ENCODE data around the genes IL9 and BRD8.

- PRO-cap: no peak
- RAMPAGE, long total RNA, 5 experiments: start-site peak on the plus strand in 1 of 5 experiments, at chr5:134924504-134924729 at its widest, 10 reads per replicate
- RRBS: no CpG with 5 or more reads among the region's 4 CpGs
Observed at GRCh38 chr5:134924426-134924717, 19.4 kb downstream of the PCBD2 start.

- PRO-cap: no peak
- RAMPAGE, long total RNA, 5 experiments: no peak in any of the 5 experiments
- RRBS: 28% methylated on average over 43 of the region's 52 CpGs
Observed at GRCh38 chr5:135028627-135029091, 5.4 kb downstream of the PITX1 start.

GRCh38 chr5:135037617-135038299 lies 3.7 kb upstream of the PITX1 start:
- PRO-cap: unidirectional peak, plus-strand start at chr5:135037744; unidirectional peak, plus-strand start at chr5:135038038; unidirectional peak, plus-strand start at chr5:135038081
- RAMPAGE, long total RNA, 5 experiments: no peak in any of the 5 experiments
- RRBS: 39% methylated on average over 4 of the region's 13 CpGs

GRCh38 chr5:135053797-135054657 lies 20.0 kb upstream of the PITX1 start:
- PRO-cap: no peak
- RAMPAGE, long total RNA, 5 experiments: no peak in any of the 5 experiments
- RRBS: no CpG with 5 or more reads among the region's 12 CpGs

GRCh38 chr5:135895678-135896153 lies at the start of gene IL9:
TSS of gene IL9 (minus strand) at chr5:135895841.
- PRO-cap: no peak
- RAMPAGE, long total RNA, 5 experiments: no peak in any of the 5 experiments
- RRBS: no CpG with 5 or more reads among the region's 7 CpGs

DNA sequence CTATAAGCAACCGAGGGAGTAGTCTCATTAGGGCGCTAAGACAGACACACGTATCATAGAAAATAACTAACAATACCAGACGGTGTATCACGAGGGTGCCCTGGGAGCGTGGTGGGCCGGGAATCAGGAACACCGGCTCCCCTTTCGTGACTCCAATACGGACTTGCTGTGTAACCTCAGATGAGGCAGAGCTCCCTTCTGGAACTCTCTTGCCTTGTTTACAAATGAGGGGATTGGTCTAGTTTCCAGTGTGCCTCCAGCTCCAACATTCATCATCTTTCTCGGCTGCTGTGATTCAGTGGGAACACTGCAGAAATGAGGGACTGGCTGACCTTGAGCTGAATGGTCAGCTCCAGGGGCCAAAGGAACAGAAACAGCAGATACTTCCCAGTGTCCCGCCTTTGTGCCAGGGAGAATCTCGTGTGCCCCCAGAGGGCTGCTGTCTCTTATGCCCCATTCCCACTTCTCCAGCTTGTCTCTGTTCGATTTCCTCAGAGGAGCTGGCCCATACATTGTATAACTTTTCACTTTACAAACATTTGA lies 22.6 kb upstream of the TGFBI start:
- PRO-cap: no peak
- RAMPAGE, long total RNA, 5 experiments: no peak in any of the 5 experiments
- RRBS: no CpG with 5 or more reads among the region's 14 CpGs

DNA sequence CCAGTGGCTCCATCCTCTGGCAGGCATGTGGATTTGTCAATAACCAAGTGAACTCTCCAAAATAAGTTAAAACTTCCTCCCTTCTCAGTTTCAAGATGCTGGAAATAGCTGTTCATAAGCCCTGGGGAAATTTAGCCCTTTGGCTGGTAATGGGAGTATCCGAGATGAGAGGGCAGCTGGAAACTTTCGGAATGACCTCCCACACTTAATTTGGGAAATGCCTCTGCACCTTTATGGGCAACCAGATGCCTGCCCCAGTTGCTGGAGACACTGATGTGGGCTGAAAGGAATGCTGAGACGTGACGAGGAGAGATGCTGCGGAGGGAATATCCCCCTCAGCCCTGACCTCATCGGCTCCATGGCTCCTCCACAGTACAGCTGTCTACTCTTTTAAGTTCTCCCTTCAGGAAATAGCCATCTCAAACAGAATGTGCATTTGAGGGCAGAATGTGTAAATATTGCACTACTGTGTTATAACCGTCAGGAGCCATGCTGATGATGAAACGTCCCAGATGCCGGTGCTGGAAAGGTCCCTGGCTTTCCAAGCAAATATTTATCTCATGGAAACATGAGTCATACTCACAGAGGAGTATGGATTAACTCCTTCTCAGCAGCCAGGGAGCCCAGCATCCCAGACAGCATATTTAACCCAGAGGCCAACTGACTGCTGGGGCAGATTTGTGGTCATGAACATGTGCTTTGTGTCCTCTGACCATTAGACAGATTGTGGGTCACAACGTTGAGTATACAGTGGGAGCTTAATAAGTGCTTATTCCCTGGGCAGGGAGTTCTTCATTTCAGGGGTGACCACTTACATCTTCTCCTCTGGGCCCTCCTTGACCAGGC lies 29.6 kb downstream of the TGFBI start:
- PRO-cap: no peak
- RAMPAGE, long total RNA, 5 experiments: no peak in any of the 5 experiments
- RRBS: no CpG with 5 or more reads among the region's 10 CpGs

GRCh38 chr5:136132021-136132520 lies 574 bp upstream of the SMAD5 start:
- PRO-cap: no peak
- RAMPAGE, long total RNA, 5 experiments: no peak in any of the 5 experiments
- RRBS: no CpG with 5 or more reads among the region's 8 CpGs

DNA sequence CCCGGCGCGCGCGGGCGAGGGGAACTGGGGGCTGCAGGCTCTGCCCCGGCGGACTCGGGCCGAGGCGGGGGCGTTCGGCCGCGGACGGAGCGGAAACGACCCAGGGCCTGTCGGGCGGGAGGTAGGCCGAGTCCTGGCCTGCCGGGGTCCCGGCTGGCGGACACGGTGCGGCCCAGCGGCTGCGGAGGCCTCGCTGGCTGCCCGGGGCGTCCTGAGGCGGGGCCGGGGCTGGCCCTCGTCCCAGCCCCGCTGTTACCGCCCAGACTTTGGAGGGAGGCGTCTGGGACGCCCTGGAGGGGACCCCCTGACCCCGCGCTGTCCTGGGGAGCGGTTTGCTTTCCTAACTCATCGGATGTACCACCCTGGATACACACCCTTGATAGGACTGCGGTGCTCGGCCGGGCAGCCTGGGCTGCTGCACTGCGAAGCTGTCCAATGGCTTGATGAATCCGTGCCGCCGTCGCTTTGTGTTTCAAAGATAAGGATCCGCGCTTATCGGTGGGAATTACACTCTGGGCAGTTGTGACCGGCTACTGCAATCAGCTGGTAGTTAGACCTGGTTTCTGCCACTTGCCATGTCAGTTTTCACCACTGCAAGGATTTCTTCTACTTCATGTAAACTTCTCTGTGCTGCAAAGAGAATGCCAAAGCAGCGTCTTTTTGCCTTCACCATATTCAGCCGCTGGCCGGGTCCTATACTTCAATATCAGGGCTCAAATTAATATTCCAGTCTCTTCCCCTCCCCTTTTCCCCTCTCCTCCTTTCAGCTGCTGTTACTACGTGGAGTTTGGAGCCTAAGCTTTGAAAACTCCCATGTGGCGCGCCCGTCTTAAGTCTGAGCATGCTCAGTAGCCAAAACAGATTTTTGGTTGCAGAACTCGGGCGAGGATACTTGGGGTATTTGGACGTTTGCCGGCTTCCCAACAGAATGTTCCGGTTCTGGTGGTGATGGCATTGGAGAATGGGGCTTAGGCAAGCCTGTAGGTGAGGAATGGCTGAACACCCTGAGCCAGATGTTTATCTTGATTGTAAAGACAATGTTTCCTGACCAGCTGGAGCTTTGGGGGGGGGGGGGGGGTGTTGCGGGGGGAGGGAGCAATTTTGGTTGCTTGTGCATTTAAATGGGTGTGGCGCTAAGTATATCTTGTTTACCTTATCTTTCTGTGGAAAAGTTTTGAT lies 720 bp downstream of the SMAD5 start:
- PRO-cap: unidirectional peak, minus-strand start at position 437 of the sequence
- RAMPAGE, long total RNA, 5 experiments: no peak in any of the 5 experiments
- RRBS: 1% methylated on average over 30 of the region's 68 CpGs

GRCh38 chr5:136810359-136810845 lies 445.1 kb upstream of the TRPC7 start:
- PRO-cap: no peak
- RAMPAGE, long total RNA, 5 experiments: no peak in any of the 5 experiments
- RRBS: no CpG with 5 or more reads among the region's 6 CpGs

- PRO-cap: no peak
- RAMPAGE, long total RNA, 5 experiments: no peak in any of the 5 experiments
- RRBS: no CpG with 5 or more reads among the region's 2 CpGs
Observed at GRCh38 chr5:136811674-136812033, 446.3 kb upstream of the TRPC7 start.

DNA sequence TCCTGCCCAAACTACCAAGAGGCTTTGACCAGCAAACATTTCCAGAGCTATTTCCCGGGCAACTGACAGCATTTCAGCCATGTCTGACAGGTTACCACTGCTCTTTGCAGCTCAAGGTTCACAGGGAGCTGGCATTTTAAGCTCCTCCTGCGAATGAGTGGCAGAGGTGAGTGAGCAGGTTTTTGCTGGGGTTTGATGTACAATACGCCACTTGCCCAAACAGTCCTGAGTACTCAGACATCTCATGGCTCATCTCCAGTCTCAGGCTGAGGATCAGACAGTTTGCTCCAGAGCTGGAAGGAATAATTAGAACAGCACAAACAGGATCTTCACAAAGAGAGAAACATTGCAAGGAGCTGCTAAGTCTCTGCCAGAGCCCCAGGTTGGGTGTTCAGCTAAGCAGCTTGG lies 390.2 kb downstream of the SPOCK1 start:
- PRO-cap: unidirectional peak, minus-strand start at position 155 of the sequence
- RAMPAGE, long total RNA, 5 experiments: no peak in any of the 5 experiments
- RRBS: no CpG with 5 or more reads among the region's 3 CpGs

- PRO-cap: no peak
- RAMPAGE, long total RNA, 5 experiments: no peak in any of the 5 experiments
- RRBS: no CpG with 5 or more reads among the region's 7 CpGs
Observed at GRCh38 chr5:137391525-137392410, 107.4 kb downstream of the SPOCK1 start.

DNA sequence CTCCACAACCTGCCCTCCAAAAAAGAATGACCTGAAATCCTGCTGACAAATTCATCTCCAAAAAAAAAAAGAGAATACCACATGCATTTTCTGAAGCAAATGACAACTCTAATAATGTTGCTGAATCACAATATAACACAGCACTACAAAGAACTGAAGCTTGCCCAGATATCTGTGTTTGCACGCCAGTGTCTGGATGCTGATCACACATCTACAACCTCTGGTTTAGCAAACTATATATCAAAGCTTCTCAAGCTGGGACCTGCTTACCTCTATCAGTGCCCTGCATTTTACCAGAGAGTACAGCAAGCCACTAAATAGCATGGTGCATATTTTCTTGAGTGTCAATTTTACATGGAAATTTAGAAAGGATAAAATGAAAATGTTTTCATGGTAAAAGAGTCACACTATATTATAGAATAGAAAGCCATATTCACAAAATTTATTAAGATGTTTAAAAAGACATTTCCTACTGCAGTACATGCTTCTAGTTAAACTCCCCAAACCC lies 73.7 kb downstream of the SPOCK1 start:
- PRO-cap: no peak
- RAMPAGE, long total RNA, 5 experiments: no peak in any of the 5 experiments
- RRBS: no CpG with 5 or more reads among the region's 1 CpG

GRCh38 chr5:137750208-137751048 lies 3.7 kb downstream of the HNRNPA0 start:
- PRO-cap: no peak
- RAMPAGE, long total RNA, 5 experiments: no peak in any of the 5 experiments
- RRBS: no CpG with 5 or more reads among the region's 2 CpGs

DNA sequence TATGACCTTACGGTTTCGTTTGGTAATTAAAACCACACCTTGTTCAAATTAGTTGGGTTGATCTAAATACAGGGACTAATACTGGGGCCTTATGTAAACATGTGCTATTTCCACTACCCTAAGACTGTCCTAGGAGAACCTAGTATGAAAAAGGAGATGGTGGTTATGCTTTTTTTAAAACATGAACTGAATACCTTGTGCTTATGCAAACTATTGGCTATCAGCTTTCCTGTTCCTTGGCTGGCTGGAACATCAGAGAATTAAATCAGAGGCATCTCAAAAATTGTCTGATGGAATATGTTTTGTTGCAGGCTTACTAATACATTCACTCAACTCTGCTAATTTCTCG lies 3.9 kb downstream of the MYOT start:
- PRO-cap: no peak
- RAMPAGE, long total RNA, 5 experiments: no peak in any of the 5 experiments
- RRBS: no CpG with 5 or more reads among the region's 3 CpGs

DNA sequence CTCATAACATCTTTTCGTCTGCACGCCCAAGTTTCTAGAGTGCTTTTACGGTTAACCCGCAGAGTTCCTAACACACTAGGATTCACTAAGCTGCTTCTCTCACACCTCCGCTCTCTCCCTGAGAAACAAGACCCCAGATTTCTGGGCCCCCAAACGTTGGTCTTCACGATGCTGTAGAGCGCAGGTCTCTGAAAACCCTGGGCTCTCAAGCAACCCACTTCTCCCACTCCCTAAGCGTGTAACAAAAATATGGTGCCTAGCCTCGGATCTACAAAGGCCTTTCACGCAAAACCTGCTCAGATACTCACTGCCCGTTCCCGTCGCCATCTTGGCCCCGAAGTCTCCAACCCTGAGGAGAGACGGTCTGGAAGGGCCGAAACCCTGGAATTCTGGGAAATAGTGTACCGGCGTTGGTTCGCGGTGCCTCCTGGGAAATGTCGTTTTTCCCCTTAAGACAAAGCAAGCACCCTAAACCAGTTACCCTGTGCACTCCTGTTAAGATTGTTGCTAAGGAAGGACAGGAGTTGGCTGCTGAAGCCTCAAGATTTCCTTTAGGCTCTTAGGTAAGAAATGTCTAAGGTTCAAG lies at the start of gene BRD8:
BRD8 (minus strand) TSS at position 343 of the 586 bp plus-strand sequence.
- PRO-cap: unidirectional peak, minus-strand start at position 342 of the sequence
- RAMPAGE, long total RNA, 5 experiments: no peak in any of the 5 experiments
- RRBS: no CpG with 5 or more reads among the region's 22 CpGs

DNA sequence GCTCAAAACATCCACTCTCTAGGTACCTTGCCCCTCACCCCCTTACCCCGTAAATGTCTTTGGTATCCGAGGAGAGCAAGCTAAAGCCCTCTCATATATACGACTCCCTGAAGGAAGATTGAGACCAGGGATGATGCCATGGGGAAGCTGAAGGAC lies 306 bp upstream of the KDM3B start:
- PRO-cap: no peak
- RAMPAGE, long total RNA, 5 experiments: no peak in any of the 5 experiments
- RRBS: no CpG with 5 or more reads among the region's 3 CpGs

- PRO-cap: no peak
- RAMPAGE, long total RNA, 5 experiments: start-site peak on the plus strand in 1 of 5 experiments, at chr5:138467316-138467425 at its widest, 26 reads per replicate
- RRBS: no CpG with 5 or more reads among the region's 19 CpGs
Observed at GRCh38 chr5:138467271-138467573, 1.9 kb downstream of the EGR1 start.

- PRO-cap: unidirectional peak, plus-strand start at chr5:138469326; bidirectional peak, plus-strand start at chr5:138469944, minus-strand start at chr5:138469699
- RAMPAGE, long total RNA, 5 experiments: start-site peak on the plus strand in 2 of 5 experiments, at chr5:138469514-138470456 at its widest, 10 to 41 reads per replicate
- RRBS: no CpG with 5 or more reads among the region's 12 CpGs
Observed at GRCh38 chr5:138469214-138470244, 4.2 kb downstream of the EGR1 start.